ENCODE measurements around the gene ELF2.

- PRO-cap, result no peak
Observed at GRCh38 chr4:123832006-123832626, 435.5 kb downstream of the SPRY1 start.

GRCh38 chr4:124710981-124711830 lies 1.3 kb downstream of the ANKRD50 start:
- PRO-cap, result unidirectional peak, plus-strand start at chr4:124711597

DNA sequence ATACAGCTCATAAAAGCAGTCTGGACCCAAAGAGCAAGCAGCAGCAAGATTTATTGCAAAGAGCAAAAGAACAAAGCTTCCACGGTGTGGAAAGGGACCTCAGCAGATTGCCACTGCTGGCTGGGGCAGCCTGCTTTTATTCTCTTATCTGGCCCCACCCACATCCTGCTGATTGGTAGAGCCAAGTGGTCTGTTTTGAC lies 85.7 kb upstream of the FAT4 start:
- PRO-cap, result no peak

DNA sequence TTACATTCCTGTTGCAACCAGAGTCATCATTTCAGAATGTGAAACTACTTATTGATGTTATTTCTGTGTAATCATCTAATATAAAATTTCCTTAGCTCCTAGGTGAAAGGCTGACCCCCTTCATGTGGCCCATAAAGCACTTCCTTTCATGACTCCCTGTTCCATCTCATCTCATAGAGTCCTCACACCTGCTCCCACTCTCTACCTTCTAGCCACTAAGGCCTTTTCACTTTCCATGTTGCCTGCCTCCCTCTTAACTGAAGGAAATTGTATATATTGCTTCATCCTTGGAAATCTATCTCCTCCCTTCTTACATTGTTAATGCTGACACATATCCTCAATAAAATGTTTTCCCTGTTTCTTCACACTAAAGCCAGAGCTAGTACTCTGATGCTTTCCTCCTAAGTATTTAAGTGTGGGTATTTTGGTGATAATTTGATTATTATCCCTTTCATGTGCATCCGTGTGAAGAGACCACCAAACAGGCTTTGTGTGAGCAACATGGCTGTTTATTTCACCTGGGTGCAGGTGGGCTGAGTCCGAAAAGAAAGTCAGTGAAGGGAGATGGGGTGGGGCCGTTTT lies 830.1 kb downstream of the FAT4 start:
- PRO-cap, result no peak

DNA sequence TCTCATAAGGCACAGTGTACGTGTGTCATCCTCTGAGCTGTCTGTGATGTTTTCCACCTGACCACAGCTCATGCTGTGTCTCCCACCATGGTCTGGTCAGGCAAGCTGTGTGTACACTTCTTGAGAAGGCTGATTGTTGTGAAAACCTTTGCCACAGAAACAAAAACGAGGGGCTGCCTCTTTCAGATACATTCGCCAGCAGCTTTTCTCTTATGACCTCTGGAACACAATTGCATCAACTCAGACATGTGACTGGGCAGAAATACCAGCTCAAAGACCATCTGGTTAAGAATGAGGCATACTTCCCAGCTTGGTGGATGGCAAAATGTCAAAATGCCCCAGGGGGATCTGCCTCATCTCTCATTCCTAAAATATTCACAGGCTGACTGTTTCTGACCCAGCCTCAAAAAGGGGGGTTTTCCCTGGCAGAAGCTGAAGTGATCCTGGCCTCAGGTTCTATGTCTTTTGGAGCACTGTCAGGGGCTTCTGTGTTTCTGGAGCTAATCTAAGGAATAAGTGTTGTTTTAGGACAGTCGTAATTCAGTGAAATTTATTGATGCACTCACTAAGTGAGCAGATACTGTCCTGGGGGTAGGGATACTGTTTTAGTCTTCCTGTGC lies 46.0 kb downstream of the PGRMC2 start:
- PRO-cap, result no peak

- PRO-cap, result no peak
Observed at GRCh38 chr4:128472833-128473169, 185.2 kb upstream of the PGRMC2 start.

- PRO-cap, result no peak
Observed at GRCh38 chr4:128601060-128601845, 208.2 kb upstream of the JADE1 start.

GRCh38 chr4:128776632-128777280 lies 32.7 kb upstream of the JADE1 start:
- PRO-cap, result no peak

GRCh38 chr4:128831460-128832269 lies 22.2 kb downstream of the JADE1 start:
- PRO-cap, result no peak

DNA sequence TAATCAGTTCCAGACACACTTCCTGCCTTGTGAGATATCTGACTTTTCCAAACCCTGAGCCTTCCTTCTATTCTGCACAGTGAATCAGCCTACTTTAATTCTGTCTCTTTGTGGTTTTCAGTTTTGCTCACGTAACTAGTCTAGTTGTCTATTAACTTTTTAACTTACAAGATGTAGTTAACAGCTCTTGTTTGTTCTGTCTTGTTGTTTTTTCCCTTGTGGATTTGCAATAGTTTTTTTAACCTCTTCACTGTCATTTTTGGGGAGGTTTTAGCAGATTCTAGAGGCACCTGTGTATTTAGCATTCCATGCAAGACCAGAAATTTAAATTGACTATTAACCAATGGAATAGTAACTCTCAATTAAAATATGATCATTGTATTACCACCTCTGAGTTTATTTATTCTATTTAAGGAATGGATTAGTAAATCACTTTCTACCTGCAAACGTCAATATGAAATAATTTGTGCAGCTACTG lies 948.0 kb downstream of the C4orf33 start:
- PRO-cap, result no peak

- PRO-cap, result no peak
Observed at GRCh38 chr4:133153183-133153629, 4.1 kb downstream of the PCDH10 start.

DNA sequence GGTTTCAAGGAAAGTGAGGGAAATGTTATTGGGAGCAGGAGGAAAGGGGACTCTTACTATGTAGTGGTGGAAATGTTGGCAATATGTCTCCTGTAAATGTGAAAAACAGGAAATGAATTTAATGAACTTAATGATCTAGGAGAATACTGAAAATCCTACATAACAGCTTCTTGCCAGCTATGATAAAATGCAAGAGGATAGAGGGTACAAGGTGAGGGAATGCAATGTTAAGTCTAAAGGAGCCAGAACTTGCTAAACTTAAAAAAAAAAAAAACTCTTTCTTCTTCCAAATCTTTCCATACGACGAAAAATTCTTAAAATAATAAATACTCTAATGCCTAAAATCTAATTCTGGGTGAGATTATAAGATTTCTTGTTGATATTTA lies 278.9 kb upstream of the PCDH18 start:
- PRO-cap, result no peak

- PRO-cap, result no peak
Observed at GRCh38 chr4:138090373-138090941, 151.7 kb downstream of the SLC7A11 start.

DNA sequence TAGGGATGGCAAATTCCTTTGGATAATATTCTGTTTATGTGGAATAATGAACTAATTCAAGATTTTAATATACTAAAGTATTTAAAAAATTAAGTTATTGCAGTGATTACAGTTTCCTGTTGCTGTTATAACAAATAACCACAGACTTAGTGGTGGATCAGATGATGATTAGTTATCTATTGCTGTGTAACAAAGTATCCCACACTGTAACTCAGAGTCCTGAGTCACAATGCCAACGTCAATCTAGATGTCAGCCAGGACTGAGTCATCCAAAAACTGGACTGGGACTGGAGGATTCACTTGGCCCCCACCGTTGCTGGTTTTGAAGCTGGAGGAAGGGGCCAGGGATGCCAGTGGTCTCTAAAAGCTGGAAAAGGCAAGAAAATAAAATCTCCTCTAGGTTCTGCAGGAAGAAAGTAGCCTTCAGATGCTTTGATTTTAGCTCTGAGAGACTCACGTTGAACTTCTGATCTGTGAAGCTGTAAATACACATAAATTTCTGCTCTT lies 148.2 kb upstream of the SLC7A11 start:
- PRO-cap, result no peak

- PRO-cap, result no peak
Observed at GRCh38 chr4:138911801-138912314, 103.7 kb upstream of the NOCT start.

DNA sequence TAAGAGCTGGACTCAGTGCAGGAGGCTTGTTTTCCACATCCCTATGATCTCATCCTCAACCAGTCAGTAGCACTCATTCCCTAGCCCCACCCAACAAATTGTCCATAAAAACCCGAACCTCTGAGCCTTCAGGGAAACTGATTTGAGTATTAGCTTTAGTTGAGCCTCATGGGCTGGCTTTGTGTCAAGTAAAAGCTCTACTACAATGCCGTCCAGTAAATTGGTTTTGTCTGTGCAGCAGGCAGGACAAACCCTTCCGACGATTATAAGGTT lies 7.8 kb upstream of the NOCT start:
- PRO-cap, result unidirectional peak, plus-strand start at position 135 of the sequence

DNA sequence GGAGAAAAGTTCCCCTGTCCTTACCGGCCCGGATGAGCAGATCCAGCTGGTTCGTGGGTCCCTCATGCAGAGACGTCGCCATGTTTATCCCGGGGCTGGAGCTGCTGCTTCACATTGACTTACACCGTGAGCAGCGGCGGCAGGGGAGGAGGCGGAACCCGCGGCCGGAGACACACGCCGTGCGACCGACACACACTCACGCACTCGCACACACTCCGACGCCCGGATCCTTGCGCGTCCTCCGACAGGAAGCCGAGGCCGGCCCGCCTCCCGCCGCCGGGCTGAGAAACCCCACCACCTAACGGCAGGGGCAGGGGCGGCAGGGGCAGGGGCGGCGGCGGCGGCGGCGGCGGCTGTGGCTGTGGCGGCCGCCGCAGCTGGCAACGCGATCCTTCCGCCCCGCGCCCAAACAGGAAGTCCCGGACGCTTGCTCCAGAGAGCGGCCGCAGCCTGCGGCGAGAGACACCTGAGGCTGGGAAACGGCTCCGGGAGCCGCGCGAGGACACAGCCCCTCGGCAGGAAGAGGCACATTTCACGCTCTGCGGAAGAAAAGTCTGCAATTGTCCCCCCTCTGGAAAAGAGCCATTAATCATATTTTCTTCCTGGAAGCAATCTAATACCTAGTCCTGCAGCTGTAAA lies 68.6 kb downstream of the NOCT start:
- PRO-cap, result bidirectional peak, plus-strand start at position 313 of the sequence, minus-strand start at position 206 of the sequence; bidirectional peak, plus-strand start at position 475 of the sequence, minus-strand start at position 411 of the sequence

- PRO-cap, result bidirectional peak, plus-strand start at chr4:139176511, minus-strand start at chr4:139176488; bidirectional peak, plus-strand start at chr4:139176858, minus-strand start at chr4:139176821; bidirectional peak, plus-strand start at chr4:139176969, minus-strand start at chr4:139176964; bidirectional peak, plus-strand start at chr4:139177392, minus-strand start at chr4:139177218
Observed at GRCh38 chr4:139176281-139177292, at the start of gene ELF2. ELF2 (minus strand) TSS chr4:139177218.

- PRO-cap, result no peak
Observed at GRCh38 chr4:139402717-139403734, 50.9 kb upstream of the RAB33B start.

- PRO-cap, result no peak
Observed at GRCh38 chr4:139452020-139452423, 1.9 kb upstream of the RAB33B start.

All from ileum (tissue), 1 donor.